Gallbladder (tissue), 1 donor: ENCODE data around the gene ENGASE.

GRCh38 chr17:78338814-78339378 lies 21.0 kb downstream of the SOCS3 start:
- PRO-cap: bidirectional peak, plus-strand start at chr17:78339180, minus-strand start at chr17:78339003

- PRO-cap: bidirectional peak, plus-strand start at chr17:78359965, minus-strand start at chr17:78359667
These were observed 385 bp downstream of the SOCS3 start for GRCh38 chr17:78359359-78360024.

DNA sequence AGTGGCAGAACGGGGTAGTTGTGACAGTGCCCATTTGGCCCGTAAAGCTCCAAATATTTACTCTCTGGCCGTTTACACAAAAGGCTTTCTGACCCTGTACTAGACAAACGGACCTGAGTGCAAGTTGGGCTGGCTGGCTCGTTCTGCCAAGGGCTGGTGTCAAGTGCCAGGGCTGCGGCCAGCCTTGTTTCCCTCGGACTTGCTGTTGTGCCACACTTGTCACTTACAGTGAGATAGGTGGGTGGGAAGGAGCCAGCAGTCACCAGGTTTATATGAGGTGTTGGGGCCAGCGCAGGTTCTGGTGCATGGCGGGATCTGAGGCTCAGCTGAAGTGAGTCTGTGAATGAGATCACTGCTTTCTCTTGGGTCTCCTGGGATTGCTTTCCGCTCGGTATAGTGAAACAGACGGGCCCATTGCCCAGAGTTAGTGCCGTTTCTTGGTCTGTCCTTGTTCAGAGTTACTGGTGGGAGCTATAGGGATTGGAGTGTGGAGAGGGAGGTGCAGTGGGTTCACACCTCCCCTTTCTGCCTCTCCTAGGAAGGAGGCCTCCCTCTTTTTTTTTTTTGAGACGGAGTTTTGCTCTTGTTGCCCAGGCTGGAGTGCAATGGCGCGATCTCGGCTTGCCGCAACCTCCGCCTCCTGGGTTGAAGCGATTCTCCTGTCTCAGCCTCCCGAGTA lies 18.6 kb downstream of the PGS1 start:
- PRO-cap: no peak

GRCh38 chr17:78408604-78409113 lies 30.2 kb downstream of the PGS1 start:
- PRO-cap: no peak

- PRO-cap: no peak
These were observed 41.7 kb downstream of the PGS1 start for GRCh38 chr17:78419972-78420682.

- PRO-cap: no peak
These were observed 56.2 kb downstream of the PGS1 start for GRCh38 chr17:78434468-78435131.

- PRO-cap: unidirectional peak, minus-strand start at chr17:78442726
These were observed 64.3 kb downstream of the PGS1 start for GRCh38 chr17:78442600-78443250.

GRCh38 chr17:78724960-78725402 lies 57.1 kb downstream of the CYTH1 start:
- PRO-cap: no peak

DNA sequence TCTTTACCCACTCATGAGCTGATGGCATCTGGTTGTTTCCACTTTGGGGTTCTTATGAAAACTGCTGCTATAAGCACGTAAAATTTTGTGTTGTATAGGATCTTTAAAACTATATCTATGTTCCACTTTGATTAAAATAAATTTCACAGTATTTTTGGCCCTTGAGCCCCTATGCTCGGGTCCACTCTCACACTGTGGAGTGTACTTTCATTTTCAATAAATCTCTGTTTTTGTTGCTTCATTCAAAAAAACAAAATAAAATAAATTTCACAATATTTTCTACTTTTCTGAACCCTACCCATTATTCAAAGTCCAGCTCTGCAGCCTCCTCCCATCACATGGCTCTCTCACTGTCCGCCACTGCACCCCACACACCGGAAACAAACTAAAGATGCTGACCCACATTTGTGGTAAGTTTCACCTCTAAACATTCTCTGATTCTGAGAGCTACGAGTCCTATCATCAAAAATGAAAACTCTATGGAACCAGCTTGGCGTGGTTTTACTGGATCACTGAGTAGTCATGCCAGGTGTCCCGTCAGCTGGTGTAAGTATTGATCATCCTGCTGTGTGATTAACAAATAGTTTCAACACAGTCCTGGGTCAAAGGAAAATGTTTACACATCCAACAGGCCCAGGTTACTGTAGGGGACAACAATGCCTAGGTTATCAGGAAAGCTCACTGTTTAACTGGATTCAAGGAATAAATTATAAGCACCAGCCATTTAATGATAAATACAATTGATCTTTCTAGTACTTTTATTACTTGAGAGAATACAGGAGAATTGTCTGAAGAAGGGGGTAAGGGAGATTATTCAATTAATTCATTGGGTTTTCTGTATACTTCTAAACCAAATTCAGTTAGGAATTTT lies 34.1 kb downstream of the CYTH1 start:
- PRO-cap: no peak

- PRO-cap: no peak
These were observed 15.2 kb downstream of the CYTH1 start for GRCh38 chr17:78766854-78767286.

DNA sequence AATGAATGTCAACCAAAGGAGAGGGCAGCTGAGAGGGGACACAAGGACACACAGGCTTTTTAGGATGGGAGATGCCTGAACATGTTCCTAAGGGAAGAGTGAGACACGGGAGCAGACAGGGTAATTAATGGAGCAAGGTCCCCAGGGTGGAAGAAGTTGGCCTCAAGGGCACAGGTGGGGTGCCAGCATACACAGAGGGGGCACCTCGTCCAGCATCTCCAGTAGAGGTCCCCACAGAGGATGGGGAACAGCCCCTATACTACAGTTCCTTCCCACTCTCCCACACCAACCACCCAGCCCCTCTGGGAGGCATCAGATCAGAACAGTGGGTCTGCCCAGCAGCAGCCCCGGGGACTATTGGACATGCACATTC lies 10.1 kb upstream of the CYTH1 start:
- PRO-cap: no peak

DNA sequence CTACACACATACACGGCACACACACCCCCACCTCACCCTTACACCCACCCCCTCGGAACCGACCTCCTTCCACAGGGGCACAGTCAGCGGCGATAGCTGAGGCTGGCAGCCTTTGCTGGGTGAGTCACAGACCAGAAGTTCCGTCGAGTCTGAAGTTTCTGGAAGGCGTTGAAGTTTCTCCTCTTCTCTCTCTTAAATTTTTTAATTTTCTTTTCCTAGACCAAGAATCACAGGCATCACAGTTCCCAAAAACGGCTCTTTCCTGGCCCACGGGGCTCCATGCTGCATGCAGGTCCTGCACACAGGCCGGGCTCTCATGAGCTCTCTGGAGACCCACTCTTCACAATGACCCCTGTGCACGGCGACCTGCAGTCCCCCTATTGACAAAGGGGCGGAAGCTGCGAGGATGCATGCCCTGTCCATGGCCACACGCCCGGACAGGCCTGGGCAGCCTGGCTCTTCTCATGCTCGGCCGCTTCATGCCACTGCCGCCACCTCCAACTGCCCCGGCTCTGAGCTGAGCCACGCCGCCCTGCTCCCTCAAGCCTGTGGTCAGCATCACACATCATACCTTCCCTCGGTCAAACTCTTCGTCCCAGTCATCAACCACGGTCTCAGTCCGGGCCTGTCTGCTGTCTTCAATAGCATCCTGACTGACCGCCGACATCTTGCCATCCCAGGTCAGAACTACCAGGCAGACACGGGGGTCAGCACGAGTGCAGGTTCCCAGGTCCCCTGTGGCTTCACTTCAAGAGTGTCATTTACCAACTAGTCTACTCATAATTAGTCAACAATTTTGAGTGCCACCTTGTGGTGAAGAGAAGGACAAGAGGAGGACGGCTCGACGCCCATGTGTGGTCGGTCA lies 16.5 kb upstream of the CYTH1 start:
- PRO-cap: no peak

DNA sequence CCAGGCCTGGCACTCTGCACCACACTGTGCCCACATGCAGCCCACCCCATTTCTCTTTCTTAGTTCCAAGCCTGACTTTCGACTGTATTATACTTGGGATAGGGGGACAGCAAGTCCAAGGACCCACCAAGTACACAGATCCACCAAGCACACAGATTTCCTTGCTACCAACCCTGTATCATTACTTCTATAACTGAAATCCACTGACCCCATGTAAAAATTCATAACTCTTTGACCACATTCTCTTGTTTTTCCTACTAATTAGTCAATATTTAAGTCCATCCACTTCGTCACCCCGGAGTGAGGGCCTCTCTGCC lies 4.9 kb downstream of the USP36 start:
- PRO-cap: no peak

DNA sequence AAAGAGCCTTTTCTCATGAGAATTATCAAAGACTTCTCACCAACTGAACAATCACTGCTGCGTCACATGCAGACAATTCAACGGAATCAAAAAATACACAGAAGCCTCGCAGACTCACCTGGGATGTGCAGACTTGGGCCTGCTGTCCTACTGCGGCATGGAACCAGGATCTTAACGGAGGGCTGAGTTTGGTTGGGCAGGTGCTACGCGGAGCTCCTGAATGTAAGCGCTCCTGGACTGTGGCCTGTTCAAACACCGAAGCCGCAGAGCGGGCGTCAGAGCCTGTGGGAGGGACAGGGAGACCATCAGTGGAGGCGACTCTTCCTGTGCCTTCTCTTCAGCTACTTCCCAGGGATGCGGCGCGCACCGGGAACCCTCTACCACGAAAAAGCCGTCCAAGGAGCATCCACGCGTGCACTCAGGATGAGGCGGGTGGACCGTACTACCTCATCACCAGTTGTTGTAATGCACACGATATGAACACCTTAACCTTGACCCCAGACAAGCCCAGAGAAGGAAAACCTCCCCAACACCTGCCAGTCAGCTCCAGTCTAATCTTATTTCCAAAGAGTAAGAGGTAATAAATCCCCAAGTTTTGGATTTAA lies 2.0 kb downstream of the USP36 start:
- PRO-cap: no peak

DNA sequence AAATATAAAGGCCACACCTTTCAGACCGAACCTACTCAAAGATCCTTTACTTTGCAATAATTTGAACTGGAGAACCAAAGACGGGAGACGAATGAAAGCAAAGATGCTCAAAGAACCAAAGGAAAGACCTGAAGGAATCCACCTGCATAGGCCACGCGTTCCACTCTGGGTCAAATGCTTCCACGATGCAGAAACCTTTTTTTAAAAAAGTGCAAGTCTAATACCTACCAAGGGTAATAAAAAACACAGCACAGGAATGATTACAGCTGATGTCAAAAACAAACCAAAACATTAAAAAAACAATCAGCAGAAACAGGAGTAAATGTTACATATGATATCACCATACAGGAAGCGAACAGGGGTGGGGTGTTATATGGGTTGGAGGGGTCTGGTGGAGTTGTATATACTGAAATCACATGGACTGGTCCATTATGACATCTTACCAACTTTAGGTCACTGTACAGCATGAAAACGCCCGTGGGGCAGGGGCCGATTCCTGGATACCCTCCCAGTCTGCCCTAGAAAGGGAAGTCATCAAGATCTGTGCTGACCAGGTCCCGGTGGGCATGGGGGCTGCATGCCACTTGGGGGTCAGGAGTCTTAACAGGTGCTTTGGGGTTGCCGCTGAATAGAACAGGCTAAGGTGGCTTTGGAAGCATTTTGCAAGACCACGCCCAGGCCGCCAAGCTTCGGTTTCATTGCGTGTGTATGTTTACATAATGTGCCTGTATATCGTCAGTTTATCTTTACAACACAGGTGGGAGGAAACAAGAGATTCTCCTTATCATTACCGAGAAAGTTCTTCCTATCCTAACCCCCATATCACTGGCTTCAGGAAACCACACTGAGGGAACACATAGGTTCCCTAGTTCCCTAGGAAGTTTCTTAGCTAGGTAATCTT lies 13.1 kb upstream of the USP36 start:
- PRO-cap: no peak

- PRO-cap: no peak
These were observed 13.5 kb downstream of the CEP295NL start for GRCh38 chr17:78889435-78889912.

DNA sequence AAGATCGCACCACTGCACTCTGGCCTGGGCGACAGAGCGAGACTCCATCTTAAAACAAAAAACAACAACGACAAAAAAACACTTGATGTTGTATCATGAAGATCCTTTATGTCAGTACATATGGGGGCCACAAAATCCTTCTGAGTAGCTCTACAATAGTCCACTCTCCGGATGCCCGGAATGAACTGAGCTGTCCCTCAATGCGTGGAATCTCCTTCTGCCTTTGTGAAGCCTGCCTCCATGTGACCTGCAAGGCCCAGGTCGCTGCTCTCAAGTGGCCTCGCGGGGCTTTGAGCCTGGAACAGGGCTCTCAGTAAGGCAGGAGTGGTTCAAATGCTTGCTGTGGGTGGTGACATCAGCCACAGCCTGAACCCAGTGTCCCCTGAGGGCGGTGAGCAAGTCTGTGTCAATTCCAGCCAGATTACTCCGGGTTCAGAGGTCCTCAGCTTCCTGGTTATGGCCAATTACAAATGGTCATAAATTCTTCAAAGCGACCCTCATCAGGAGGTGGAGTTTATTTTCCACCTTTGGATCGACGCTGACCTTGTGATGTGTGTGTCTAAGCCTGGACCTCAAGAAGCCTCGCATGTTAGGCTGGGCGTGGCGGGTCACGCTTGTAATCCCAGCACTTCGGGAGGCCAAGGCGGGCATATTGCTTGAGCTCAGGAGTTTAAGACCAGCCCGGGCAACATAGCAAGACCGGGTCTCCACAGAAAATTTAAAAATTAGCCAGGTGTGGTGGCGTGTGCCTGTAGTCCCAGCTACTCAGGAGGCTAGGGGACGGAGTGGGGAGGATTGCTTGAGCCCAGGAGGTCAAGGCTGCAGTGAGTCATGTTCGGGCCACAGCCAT lies 17.4 kb downstream of the LGALS3BP start:
- PRO-cap: no peak

GRCh38 chr17:78993170-78994089 lies 13.7 kb upstream of the LGALS3BP start:
- PRO-cap: no peak

GRCh38 chr17:79058657-79058995 lies 16.0 kb upstream of the ENGASE start:
- PRO-cap: no peak

- PRO-cap: bidirectional peak, plus-strand start at chr17:79074945, minus-strand start at chr17:79074686
These were observed at the start of gene ENGASE for GRCh38 chr17:79074505-79075229. TSS of gene ENGASE (plus strand) at chr17:79074824.